Umbilical cord (tissue), 2 donors: ENCODE results near the genes CREB3L1, NR1H3 and SPI1.

DNA sequence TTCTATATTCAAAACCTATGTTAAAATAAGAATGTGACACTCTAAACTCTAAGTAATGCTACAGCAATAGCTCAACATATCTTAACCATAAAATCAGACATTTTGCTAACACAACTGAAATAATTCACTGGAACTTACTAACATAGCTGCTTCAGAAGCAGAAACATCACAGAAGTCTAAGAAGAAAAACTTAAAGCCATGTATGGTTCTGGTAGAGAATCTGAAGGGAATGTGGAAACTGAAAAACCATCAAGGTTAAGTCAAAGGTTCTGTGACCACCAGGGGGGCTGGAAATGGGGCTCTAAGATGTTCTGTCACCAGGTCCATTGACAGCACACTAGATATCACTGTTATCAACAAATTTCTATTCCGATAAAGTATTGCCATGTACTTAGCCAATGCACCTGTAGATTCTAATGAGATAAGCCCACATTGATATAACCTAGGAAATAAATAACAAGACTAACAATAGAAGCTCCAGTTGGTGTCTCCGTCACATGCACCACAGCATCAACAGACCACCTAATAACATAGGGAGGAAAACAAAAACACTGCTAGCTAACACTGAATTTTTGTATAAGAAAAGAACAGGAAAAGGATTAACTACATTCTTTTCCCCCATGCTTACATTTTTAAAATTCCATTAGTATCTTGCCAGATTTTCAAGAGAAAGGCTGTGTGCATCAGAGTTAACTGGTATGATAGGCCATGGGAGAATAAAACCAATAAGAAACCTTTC is 78.7 kb downstream of the LARGE2 start:
- RAMPAGE, long total RNA = no peak

GRCh38 chr11:46096498-46097294 is 24.6 kb downstream of the PHF21A start:
- RAMPAGE, long total RNA = no peak

DNA sequence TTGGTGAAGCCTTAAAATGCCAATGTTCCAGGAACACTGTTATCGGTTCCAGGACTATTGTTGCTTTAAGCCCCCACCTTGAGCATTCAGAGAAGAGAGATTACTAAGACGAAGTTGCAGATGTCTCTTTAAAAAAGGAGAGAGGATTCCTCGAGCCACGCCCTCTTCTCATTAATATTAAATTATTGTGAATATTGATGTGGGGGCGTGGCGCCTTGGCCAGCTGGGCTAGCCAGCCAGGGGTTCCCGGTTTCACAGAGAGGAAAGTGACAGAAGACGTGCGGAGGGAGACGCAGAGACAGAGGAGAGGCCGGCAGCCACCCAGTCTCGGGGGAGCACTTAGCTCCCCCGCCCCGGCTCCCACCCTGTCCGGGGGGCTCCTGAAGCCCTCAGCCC is at the start of gene CREB3L1:
CREB3L1 (plus strand) TSS at position 257 of the 396 bp plus-strand sequence.
- RAMPAGE, long total RNA = start-site peak on the plus strand centred at position 255 of the sequence, 30 bp wide, 30 and 23 reads in 2 replicates

- RAMPAGE, long total RNA = no peak
Observed at GRCh38 chr11:46278200-46279554, 1.2 kb downstream of the CREB3L1 start.

GRCh38 chr11:46279621-46280196 is 2.2 kb downstream of the CREB3L1 start:
- RAMPAGE, long total RNA = no peak

DNA sequence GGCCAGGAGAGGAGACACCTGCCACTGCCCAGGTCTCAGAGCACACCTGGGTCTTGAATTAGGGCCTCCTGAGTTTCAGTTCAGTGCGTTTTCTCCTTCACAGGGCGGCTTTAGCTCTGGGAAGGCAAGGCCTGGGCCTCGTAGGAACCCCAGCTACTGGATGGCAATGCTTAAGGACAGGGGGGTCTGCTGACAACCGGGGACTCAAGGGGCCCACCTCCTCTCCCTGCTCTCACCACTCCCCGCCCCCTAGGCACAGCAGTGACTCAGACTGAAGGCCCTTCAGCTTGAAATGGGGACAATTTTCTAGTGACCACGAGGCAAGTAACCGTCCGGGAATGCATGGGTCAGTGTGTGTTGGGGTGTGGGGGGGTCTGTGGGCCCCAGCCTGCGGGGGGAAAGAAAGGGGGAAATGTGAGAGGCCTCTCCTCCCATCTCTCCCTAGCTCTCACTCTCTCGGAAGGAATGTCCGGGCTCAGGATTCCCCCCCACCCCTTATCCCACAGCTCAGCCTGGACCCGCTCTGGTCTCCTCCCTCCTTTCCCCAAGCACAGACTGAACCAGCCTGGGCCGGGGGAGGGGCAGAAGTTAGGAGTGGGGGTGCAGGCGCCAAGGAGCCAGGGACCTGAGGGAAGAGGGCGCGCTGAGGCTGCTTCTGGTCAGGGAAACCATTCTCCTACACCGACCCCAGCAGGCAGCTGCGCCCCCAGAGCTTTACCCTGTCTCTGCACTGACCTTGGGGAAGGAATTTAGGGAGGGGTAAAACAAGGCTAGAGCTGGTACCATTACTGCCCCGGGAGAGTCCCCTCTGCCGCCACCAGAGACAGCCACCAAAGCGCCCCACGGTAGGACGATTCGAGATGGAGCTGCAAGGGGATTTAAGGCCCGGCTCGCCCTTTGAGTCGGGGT is 17.3 kb downstream of the CREB3L1 start:
- RAMPAGE, long total RNA = no peak

DNA sequence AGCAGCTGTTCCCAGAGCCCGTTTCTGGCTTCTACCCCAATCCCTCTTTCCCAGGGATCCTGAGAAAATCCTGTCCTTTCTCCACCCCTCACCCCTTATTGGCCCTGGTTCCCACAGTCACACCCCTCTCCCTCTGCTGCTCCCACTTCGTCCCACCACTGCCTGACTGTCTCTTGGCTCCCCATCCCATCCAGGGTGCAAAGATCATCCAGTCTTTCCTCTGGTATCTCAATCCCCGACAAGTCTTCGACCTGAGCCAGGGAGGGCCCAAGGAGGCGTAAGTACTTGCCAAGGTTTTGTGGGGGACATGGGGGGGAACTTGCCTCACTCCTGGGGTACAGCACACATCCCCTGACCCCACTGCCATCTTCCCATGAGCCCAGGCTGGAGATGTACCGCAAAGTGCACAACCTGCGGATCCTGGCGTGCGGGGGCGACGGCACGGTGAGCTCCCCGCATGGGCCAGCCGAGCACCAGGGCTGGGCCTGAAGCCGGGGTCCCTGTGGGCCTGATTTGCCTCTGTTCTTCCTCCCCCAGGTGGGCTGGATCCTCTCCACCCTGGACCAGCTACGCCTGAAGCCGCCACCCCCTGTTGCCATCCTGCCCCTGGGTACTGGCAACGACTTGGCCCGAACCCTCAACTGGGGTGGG is 9.1 kb upstream of the MDK start:
- RAMPAGE, long total RNA = no peak

- RAMPAGE, long total RNA = no peak
Observed at GRCh38 chr11:46377334-46378272, 3.9 kb upstream of the MDK start.

GRCh38 chr11:46674613-46675879 is 25.4 kb downstream of the ARHGAP1 start:
- RAMPAGE, long total RNA = no peak

DNA sequence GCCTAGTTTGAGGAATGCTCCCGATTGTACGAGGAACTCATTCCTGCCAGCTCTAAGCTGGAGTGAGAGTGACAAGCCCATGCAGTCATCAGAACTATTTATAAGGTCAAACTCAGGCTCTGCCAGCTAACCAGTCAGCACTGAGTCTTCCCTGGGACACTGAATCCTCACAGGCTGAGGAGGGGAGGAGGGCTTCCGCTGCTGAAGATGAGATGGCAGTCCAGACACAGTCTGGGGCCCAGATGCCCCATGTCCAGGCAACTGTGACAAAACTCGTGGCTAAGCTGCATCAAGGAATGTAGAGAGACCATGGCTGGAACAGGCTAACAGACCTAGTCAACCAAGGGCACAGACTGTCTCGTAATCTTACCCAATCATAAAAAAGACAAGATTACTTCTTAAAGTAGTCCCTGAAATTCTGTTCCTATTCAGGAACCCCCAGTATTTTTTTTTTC is 3.9 kb downstream of the LRP4 start:
- RAMPAGE, long total RNA = no peak

GRCh38 chr11:47118867-47119367 is 57.8 kb downstream of the ARFGAP2 start:
- RAMPAGE, long total RNA = no peak

DNA sequence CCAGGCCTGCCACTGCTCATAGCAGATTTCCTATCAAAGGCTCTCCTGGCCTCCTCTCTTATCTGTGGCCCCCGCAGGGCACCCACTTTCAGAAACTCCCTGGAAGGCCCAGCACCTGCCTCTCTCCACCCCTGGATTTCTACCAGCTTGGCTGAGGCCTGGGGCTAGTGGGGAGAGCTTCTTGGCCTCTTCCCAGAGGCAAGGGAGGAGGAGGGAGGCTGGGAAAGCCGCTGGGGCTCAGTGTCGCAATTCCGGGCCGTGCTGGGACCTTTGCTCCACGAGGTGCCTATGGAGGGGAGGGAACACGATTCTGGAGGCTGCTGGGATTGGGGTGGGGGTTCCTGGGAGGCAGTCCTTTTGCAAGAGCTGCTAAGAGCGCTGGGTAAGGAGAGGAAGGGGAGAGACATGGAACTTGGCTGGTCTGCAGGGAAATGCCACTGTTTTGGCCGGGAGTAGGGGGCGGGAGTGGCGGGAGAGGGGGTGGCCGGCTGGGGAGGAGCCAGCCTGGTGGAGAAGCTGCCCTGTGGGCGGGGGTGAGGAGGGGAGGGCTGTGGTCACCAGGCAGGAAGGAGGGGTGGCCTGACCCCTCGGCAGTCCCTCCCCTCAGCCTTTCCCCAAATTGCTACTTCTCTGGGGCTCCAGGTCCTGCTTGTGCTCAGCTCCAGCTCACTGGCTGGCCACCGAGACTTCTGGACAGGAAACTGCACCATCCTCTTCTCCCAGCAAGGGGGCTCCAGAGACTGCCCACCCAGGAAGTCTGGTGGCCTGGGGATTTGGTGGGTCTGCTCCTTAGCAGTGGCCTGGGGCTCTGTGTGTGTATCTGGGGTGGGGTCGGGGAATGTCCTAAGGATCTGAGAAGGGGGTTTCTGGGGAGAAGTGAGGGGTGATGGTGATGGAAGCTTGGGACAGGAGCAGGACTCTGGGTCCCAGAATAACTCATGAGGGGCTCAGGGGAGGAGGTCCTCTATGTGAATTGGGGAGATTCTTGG is at the start of gene NR1H3:
NR1H3 (plus strand) TSS at position 643 of the 989 bp plus-strand sequence.
- RAMPAGE, long total RNA = no peak

- RAMPAGE, long total RNA = no peak
Observed at GRCh38 chr11:47268759-47269263, 11.0 kb downstream of the NR1H3 start.

DNA sequence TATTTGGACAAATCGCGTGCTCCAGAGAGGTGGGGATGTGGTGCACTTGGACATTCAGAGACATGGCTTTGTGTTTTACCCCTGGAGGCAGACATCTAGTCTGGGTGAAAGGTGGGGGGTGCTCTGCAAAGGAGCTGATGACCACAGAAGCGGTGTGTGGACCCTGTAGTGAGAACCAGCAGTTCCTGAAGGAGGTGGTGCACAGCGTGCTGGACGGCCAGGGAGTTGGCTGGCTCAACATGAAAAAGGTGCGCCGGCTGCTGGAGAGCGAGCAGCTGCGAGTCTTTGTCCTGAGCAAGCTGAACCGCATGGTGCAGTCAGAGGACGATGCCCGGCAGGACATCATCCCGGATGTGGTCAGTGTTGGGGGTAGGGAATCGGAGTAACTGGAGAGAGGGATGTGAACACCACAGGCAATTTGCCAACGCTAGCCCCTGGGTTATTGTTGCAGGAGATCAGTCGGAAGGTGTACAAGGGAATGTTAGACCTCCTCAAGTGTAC is 32.0 kb downstream of the NR1H3 start:
- RAMPAGE, long total RNA = no peak

DNA sequence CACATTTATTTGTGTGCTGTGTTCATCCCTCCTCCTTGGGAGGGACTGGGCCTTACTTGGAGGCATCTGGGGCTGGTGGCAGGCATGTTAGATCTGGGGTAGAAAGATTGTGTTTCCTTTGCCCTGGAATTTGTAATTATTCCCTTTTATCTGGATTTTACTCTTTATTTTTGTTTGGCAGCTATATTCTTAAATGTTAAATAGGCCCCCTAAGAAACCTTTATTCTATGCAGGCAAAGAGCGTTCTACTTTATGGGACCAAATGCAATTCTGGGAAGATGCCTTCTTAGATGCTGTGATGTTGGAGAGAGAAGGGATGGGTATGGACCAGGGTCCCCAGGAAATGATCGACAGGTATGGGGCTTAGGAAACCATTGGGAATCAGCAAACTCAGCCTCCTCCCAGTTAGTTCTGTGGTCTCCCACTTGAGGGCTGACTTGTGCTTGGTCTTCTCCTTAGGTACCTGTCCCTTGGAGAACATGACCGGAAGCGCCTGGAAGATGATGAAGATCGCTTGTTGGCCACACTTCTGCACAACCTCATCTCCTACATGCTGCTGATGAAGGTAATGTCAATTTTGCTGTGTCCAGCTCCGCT is 43.4 kb downstream of the MYBPC3 start:
- RAMPAGE, long total RNA = no peak

DNA sequence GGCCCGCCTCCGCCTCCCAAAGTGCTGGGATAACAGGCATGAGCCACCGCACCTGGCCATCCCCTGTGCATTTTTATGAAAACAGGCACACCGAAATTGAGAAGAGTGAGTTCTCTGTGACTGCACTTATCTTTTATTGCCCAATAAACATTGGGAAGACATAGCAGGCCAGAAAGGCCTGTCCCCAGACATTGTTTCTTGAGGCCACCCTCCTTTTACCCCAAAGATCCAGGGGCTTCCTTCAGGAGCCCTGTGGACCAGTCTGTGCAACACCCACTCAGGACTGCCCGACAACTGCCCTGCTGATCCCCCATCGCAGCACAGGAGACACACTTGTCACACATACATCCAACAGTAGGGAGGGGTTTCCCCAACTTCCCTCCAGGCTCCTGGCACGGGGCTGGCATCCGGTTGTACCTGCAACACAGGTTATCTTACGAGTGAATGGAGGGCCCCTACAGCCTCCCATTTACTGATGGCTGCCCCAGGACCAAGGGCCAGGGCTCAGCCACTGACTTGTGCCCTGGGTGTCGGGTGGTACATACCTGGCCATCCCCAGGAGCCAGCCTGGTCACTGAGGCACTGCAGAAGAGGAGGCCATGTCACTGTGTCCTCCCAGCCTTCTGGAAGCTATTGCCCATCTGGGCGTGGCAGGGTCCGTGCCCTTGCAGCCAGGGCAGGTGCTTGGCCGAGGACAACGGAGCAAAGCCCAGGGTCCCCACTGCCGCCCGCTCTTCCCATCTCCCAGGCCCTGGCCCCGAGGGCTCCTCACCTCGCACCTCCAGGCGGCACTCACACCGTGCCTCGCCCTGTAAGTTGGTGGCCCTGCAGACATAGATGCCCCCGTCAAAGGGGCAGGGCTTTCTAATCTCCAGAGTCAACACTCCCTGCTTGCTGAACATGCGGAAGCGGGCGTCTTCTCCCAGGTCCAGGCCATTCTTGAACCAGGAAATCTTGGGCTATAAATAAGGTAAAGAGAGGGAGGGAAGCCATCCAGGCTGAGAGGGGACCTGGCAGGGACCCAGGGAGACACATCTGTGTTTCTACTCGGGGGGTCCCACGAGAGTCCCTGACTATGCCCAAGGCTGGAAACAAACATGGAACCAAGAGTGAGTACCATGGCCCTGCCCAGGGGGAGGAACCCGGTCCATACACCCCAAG is 20.8 kb downstream of the MYBPC3 start:
- RAMPAGE, long total RNA = no peak

DNA sequence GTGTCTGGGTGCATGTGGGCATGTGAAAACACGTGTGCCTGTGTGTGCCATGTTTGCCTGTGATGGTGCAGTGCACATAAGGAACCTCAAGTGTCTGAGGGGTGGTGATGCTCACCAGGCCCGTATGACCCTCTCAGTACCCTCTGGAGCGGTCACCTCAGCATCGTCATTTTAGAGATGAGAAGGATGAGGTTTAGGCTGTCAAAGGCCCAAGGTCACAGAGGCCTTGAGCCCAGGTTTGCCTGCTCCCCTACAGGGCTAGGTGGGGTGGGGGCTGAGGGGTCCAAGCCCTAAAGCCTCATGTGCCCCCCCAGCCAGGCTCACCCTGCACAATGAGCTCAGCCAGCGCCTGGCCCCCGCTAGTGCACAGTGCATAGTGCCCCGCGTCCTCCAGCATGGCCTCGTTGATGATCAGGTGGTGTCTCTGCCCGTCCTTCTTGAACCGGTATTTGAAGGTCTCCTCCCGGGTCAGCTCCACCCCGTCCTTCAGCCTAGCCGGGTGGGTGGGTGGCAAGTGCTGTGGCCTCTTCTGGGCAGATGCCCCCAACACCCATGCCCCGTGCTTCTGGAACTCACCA is 10.2 kb downstream of the MYBPC3 start:
- RAMPAGE, long total RNA = no peak

DNA sequence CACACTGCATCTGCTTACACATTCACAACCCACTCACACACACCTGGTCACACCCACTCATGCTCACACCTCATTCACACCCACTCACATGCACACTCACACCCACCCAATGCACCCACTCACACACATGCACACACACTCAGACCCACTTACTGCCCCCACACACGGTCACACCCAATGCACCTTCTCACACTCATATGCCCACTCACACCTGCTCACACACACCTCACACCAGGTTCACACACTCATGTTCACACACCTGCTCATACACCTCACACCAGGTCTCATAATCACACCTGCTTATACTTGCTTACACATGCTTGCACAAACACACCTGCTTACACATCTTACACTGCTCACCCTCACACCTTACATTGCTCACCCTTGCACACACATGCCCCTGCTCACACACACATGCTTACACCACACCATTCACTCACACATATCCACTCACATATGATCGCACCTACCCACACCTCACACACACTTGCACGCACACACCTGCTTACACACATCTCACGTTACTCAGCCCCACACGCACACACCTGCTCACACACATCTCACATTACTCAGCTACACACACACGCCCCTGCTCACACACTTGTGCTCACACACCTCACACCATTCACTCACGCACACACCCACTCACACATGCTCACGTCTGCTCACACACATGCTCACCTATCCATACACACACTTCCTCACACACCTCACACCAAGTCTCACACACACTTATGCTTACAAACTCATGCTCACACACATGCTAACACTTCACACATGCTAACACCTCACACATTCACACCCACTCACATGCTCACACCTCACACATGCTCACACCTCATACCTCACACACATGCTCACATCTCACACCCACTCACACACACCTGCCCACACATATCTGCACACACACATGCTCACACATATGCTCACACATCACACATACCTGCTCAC is 4.1 kb upstream of the MYBPC3 start:
- RAMPAGE, long total RNA = no peak

- RAMPAGE, long total RNA = no peak
Observed at GRCh38 chr11:47377481-47377808, 902 bp downstream of the SPI1 start.

- RAMPAGE, long total RNA = start-site peak on the minus strand at chr11:47378514-47378589, 34 and 28 reads in 2 replicates
Observed at GRCh38 chr11:47378254-47379177, at the start of gene SPI1. Gene SPI1 (minus strand): TSS chr11:47378547.